Retinal pigment epithelial cell (primary cell): ENCODE measurements around a stretch of chr16.

DNA sequence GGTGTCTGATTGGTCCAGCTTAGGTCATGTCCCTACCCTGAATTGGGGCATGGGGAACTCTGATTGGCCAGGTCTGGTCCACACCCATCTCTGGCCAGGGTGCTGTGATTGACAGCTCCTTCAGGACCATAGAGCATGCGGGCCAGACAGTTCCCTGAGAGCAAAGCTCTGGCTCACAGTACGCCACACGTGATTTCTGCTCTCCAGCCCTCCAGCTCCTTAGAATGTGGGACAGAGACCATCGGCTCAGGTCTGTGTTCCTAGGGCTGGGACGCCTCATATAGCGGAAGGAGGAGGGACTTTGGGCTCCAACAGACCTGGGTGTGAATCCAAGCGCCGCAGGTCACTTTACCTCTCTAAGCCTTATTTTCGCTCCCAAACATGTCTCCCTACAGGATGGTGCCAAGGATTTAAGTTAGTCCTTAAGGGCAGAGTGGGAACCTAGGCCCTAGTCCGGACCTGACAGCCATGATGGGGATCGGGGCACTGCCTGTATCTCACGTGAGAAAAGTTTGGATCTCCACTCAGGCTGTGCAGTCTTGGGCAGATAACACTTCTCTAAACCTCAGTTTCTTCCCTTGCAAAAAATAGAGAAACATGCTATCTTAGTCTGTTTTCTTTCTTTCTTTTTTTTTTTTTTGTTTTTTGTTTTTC lies 17.2 kb downstream of the SOCS1 start:
- RRBS, result no CpG with 5 or more reads among the region's 12 CpGs

GRCh38 chr16:11303385-11303832 lies 22.3 kb upstream of the PRM1 start:
- RRBS, result no CpG with 5 or more reads among the region's 12 CpGs

DNA sequence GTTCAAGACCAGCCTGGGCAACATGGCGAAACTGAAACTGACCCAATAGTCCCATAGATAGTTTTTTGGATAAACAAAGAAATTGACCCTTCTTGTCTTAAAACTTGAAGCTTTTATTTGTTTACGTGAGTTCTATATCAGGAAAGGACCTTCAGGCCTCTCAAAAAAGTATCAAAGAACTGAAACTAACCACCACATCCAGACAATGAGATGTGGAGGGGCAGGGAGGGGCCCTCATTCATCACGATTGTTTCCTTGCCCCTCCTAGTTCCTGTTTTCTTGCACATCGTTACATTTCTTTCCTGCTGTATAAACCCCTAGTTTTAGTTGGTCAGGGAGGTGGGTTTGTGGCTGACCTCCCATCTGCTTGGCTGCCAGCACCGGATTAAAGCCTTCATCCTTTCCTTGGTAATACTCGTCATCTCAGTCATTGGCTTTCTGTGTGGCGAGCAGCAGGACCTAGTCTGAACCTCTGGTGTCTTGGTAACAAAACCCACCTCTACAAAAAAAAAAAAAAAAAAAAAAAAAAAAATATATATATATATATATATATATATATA lies 30.1 kb upstream of the PRM1 start:
- RRBS, result no CpG with 5 or more reads among the region's 7 CpGs

DNA sequence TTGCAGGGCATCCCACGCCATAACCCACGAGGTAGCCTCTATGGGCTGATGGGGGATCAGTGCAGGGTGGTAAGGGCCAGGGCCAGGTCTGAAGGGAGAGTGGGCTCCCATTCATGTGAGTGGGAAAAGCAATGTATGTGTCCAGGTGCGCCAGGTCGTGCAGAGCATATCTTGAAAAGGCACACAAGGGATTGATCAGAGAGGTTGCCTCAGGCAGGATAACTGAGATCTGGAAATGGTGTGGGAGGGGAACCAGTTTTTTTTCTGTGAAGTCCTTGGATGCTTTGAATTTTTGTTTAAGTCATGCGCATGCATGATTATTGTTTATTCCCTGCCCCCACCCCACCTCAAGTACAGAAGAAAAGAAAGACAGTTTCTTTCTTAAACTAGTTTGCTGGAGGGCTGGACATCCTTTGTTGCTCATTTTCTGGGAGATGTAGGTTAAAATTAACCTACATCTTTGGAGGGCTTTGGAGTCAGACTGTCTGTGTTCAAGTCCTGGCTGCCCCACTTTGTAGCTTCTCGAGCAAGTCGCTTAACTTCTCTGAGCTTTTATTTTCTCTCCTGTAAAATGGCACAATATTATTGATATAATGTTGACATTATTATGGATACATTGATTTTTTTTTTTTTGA lies 32.0 kb upstream of the RMI2 start:
- RRBS, result no CpG with 5 or more reads among the region's 7 CpGs

- RRBS, result no CpG with 5 or more reads among the region's 20 CpGs
Observed at GRCh38 chr16:11402285-11402905, 57.1 kb downstream of the RMI2 start.

DNA sequence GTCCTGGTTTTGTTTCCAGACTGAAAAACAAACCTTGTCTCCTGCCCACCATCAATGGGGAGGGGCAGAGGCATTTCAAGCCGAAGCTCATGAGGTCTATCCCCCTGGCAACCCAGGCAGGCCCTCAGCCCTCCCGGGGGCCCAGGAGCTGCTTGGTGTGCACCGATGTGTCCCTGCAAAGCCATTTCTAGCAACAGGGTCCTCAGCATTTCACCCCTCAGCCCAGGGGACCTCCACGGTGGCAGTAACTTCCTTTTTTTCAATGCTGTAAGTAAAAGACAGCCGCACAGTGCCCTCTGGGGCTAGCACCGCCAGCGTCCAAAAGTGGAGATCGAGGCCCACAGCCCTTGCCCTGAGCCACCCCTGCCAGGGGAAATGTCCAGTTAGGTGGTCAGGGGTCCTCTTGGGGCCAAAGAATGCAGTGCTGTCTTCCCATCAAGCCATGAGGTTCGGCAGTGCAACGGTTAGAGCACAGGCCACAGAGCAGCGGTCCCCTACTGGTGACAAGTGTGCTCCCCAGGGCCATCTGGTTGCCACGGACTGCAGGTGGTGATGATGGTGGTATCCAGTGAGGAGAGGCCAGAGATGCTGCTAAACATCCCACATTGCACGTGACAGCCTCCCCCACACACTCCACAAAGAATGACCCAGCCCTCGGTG lies 20.2 kb downstream of the ENSG00000188897 start:
- RRBS, result no CpG with 5 or more reads among the region's 14 CpGs

DNA sequence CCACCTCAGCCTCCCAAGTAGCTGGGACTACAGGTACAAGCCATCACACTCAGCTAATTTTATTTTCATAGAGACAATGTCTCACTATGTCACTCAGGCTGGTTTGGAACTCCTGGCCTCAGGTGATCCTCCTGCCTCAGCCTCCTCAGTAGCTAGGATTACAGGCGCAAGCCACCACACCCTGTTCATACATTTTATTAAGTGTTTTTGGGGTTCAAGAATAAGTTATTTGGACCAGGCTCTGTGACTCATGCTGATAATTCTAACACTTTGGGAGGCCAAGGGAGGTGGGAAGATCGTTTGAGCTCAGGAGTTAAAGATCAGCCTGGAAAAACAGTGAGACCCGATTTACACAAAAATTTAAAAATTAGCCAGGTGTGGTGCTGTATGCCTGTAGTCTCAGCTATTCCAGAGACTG lies 28.1 kb upstream of the ENSG00000188897 start:
- RRBS, result no CpG with 5 or more reads among the region's 3 CpGs

DNA sequence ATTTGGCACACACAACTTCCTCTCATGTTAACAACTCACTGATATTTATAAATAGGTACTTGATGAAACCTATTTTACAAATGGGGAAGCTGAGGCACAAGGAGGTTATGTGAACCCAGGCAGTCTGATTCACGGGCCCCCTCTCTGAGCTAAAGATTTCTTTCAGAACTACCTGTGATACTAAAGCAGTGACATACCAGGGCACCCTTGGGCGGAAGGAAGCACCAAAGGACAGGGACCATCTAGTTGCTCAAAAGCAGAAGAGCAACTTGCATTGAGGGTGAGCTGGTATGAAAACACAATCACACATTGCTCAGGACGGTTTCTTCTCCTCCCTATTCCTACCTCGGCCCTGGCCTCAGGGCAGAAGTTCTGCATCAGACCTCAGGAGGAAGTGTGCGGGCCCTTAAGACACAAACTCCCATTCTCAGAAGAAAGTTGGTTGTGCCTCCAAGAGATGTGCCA lies 28.8 kb upstream of the ENSG00000188897 start:
- RRBS, result no CpG with 5 or more reads among the region's 5 CpGs

GRCh38 chr16:11561457-11561795 lies 25.3 kb downstream of the LITAF start:
- RRBS, result no CpG with 5 or more reads among the region's 4 CpGs

DNA sequence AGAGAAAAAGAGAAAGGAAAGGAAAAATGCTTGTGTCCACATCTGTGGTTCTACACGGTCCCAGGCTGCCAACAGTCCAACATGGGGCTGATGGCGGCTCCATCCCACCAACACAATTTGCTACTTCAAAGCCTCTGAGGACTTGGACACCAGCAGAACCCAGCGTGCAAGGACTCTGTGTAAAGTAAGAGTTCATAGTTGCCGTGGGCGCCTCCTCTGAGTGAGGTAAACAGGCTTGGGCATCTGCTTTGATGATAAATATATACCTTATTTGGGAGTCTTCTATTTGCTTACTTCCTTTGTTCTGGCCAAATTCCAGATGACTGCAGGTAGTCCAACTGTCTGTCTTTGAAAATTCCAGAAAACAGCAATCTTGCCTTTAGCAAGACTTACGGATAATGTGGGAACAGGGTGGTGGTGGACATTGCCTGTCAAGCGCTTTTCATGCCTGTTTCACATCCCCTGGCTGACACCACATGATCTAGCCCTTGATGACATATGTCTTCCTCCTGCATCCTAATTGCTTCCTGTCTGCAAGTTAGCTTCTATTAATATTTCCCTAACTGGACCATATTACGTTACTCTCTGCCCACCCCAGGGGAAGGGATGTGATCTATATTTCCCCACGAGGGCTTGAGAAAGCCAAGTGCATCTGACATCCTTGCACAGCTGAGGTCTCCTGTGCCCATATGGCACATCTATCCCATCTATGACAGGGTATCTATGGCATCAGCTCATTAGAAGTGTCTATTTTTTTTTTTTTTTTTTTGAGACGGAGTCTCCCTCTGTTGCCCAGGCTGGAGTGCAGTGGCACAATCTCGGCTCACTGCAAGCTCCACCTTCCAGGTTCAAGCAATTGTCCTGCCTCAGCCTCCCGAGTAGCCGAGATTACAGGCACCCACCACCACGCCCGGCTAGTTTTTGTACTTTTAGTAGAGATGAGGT lies 9.9 kb downstream of the LITAF start:
- RRBS, result no CpG with 5 or more reads among the region's 15 CpGs

GRCh38 chr16:11596681-11597649 lies 10.2 kb upstream of the LITAF start:
- RRBS, result no CpG with 5 or more reads among the region's 9 CpGs

DNA sequence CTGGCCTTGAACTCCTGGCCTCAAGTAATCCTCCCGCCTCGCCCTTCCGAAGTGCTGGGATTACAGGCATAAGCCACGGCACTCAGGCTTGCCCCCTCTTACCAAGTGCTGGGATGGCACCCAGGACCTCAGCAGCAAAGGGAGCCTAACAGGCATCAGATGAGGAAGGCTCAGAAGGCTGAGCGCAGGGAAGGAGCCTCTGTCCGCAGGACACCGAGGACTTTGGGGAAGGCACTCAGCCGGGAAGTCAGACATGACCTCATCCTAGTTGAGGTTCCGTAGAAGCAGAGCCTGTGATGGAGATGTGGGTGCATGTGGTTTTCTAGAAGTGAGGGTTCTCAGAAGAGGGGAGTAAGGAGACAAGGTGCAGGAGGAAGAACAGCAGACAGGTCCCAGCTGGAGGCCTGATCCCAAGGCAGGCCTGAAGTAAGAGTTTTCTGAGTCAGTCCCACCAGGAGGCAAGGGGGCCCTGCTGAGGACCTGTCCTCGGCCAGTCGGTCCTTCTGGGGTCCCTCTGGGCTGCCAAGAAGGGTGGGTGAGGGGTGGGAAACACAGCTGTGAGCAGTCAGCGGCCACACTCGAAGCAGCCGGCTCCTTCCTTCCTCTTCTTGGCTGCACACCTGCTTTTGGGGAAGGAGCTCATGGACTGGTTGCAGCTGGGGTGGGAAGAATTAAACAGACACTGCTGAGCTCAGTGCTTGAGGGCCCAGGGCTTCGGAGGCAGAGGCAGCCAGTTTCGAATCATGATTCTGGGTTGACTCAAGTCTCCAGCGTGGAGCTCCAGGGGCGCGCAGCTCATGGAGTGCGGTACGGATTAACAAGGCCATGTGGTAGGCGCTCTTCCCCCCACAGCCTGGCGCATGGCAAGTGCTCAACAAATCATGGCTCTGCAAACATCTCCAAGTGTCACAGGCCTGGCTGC lies 39.0 kb upstream of the SNN start:
- RRBS, result no CpG with 5 or more reads among the region's 23 CpGs

- RRBS, result no CpG with 5 or more reads among the region's 17 CpGs
Observed at GRCh38 chr16:11677464-11678430, 9.5 kb downstream of the SNN start.

- RRBS, result no CpG with 5 or more reads among the region's 3 CpGs
Observed at GRCh38 chr16:11773971-11774565, 23.0 kb downstream of the ZC3H7A start.

- RRBS, result no CpG with 5 or more reads among the region's 5 CpGs
Observed at GRCh38 chr16:11841830-11842321, 9.5 kb downstream of the RSL1D1 start.

GRCh38 chr16:11914528-11915588 lies 898 bp downstream of the GSPT1 start:
- RRBS, result under 1% methylated on average over 42 of the region's 97 CpGs

GRCh38 chr16:12038486-12039087 lies 62.1 kb downstream of the SNX29 start:
- RRBS, result no CpG with 5 or more reads among the region's 16 CpGs

GRCh38 chr16:12088083-12088623 lies 111.6 kb downstream of the SNX29 start:
- RRBS, result no CpG with 5 or more reads among the region's 9 CpGs

DNA sequence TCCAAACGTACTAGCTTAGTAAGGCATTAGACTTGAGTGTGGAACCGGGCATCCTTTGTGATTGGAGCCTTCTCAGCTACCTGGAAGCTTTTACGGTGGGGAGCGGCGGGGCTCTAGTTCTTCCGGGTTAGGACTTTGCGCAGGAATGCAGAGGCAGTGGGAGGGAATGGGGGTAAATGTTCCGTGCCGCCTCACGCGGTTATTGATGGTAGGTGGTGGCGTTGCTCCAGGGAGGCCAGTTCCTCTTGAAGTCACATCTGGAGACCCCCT lies 113.6 kb downstream of the SNX29 start:
- RRBS, result 58% methylated on average over 6 of the region's 12 CpGs

DNA sequence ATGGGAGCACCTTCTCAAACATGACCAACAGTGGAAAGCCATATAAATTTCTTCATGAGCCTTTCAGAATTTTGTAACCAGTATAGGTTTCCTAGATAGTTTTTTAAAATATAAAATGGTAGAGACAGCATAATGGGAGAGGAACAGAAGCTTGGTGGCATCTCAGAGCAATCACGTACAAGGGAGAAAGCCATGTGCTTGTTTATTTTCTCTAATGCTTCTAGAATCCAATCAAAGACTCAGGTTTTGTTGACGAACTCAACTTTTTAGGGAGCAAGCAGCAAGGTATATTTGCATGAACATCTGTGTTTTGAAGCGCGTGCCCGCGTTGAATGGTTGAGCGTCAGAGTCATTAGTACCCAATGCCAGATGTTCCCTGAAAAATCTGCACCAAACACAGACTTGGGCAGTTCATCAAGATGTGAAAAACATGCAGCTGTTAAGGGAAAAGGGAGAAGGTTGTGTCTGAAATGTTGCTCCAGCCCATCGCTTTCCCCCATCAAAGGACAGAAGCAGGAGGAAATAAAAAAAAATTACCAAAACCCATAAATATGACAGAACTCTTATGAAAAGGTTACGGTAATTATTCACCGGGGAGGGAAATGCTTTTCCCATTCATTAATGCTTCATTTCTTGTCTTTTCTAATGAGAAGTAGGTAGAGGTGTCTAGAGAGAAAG lies 170.4 kb downstream of the SNX29 start:
- RRBS, result no CpG with 5 or more reads among the region's 10 CpGs